Skeletal muscle tissue (tissue), 7 donors: ENCODE results near the genes CHST3, MCU and DNAJC9.

DNA sequence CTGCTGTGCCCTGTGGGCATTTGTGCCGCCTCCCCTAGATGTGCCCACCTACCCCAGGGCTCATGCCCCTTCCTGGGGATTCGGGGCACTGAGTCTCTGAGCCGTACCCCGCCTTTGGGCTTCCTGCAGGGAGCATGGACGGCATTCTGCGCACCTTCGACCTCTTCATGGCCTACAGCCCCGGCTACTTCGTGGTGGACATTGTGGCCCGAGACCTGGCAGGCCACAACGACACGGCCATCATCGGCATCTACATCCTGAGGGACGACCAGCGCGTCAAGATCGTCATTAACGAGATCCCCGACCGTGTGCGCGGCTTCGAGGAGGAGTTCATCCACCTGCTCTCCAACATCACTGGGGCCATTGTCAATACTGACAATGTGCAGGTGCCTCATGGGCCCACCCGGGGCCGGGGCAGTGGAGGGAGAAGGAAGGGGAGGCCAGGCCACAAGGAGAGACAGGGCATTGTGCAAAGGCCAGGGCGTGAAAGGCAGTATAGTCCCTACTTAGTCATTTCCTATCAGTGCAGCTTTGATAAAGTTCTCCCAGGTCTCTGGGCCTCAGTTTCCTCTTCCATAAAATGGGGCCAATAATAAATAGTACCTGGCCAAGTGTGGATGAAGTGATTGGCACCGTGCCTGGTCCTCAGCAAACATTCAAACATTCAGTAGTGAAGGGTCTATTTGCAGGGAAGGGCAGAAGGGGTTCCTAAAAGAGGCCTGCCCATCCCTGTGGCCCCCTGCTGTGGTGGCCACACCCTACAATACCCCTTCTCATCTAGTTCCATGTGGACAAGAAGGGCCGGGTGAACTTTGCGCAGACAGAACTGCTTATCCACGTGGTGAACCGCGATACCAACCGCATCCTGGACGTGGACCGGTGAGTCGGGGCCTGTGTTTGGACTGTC is 36.6 kb upstream of the VSIR start:
- PRO-cap, 3 experiments: no peak in any of the 3 experiments
- RAMPAGE, long total RNA: no peak
- RRBS, 2 experiments: 93% methylated on average over 7 of the region's 36 CpGs

DNA sequence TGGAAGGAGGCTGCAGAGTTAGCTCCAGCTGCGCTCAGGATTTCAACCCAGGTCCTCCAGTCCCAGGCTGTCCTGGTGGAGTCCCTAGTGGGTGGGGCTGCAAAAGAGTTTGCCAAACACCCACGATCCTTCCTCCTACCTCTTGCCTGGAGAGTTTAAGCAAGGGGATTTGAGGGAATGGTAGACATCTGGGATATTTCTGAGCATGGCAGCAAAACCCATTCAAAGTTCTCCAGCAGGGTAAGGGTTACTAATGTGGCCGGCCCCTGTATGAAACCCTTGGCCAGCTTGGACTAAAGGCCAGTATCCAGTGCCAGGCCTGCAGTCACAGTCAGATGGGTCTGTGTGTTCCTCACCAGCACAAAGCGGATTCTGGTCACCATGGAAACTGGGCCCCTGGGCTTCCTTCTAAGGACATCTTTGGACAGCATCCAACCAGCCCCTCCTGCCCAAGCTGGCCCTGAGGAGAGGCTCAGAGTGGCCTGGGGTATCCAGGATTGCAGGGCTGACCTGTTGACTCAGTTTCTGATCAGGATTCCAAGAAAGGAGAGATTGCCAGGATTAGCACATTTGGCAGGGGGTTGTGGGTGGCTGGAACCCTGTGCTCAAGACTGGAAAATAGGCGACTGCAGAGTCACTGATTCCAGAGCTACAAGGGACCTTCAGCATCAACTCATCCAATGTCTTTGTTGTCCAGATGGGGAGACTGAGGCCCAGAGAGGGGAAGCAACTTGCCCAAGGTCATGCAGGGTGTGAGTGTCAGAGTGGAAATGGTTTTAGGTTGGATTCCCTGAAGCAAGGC is 42.6 kb upstream of the CHST3 start:
- PRO-cap, 3 experiments: no peak in any of the 3 experiments
- RAMPAGE, long total RNA: no peak
- RRBS, 2 experiments: no CpG with 5 or more reads among the region's 5 CpGs

DNA sequence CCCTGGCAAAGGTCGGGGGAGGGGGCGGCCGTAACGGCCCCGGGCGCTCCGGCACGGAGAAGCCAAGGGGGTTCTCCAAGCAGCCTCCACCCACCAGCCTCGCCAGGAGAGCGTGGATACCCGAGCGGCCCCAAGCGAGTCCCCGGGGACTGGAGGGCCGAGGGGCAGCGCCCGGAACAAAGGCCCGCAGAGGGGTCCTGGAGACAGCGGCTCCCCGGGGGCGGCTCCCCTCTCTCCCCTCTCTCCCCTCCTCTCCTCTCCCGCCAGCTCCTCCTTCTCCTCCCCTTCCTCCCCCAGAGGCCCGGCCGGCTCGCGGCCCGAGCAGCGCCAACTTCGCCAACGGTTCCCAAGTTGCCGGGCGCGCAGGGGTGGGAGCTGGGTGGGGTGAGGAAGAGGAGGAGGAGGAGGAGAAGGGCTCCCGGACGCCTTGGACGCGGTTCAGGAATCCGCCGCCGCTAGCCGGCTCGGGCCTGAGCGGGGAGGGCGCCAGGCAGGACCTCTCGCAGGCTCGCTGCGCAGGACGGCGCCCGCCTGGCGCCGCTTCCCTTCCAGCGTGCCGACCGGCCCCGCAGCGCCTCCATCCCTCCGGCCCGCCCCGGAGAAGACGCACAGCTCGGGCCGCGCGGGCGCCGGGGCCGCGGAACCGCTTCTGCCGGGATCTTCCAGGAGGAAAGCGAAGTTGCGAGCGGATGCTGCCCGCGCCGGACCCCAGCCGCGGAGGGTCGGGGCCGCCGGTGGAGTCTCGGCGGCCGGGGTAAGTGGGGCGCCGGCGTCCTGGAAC is at the start of gene CHST3:
Gene CHST3, plus strand, starts transcription at position 455 of the 781 bp plus-strand sequence.
- PRO-cap, 3 experiments: peak in 3 of 3 experiments; most common plus-strand start position 580 of the sequence (in 2); most common minus-strand start position 199 of the sequence (in 1)
- RAMPAGE, long total RNA: no peak
- RRBS, 2 experiments: 2 to 3% methylated on average over 51 of the region's 88 CpGs

DNA sequence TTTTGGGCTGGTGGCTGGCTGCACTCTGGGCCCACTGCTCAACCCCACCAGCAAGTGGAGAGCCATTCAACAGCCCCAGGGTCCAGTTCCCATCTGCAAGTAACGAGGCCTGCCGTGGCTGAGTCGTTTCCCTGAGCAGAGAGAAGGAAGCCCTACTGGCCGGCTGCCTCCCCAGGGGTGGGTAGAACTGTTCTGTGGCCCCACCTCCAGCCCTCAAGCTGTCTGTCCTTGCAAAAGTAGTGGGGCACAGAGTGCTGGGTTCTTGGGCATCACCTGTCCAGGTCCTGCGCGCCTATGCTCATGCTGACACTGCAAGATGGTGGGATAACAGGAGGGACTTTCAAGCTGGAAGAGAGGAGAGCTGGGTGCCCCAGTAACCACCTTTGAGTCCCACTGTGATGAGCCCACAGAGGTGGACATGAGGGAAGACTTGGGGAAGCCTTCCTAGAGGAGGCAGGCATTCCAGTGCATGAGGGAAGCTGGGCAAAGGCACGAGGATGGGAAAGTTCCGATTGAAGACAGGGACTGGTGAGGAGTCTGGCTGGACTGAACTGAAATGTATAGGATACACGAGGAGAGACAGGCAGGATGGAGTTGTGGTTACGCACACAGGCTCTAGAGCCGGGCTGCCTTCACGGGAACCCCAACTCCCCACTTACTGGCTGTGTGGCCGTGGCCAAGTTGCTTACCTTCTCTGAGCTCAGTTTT is 9.3 kb downstream of the CHST3 start:
- PRO-cap, 3 experiments: no peak in any of the 3 experiments
- RAMPAGE, long total RNA: no peak
- RRBS, 2 experiments: no CpG with 5 or more reads among the region's 13 CpGs

DNA sequence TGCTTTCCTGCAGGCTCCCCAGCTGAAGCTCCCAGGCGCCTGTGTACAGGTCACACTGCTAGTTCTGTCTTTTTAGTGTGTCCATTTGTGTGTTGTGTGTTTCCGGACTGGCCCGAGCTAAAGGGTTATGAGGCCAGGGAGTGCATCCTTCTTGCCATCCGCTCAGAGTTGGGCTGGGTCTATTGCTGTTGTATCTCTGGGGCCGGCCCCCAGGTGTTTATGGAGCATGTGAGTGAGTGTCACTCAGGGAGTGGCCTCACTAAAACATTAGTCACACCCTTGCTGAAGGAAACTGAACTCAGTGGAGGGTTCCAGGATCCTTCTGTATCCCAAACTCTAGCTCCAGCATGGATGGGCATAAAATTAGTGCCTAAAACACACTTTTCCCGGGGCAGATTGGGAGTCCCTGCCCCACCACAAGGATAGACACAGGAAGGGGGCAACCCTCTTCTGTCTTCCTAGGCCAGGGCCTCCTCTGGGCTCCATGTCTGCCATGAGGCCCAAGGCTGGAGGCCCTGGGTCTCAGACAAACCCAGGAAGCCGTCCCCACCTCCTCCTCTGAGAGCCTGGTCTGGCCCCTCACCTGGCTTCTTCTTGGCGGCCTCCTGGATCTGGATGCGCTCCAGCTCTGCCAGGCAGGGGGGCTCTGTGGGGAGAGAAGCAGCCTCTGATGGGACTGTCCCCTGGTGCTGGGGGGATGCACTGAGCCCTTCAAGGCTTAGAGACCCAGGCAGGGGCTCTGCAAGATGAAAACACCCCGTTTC is 24.6 kb downstream of the SPOCK2 start:
- PRO-cap, 3 experiments: no peak in any of the 3 experiments
- RAMPAGE, long total RNA: no peak
- RRBS, 2 experiments: 94 to 97% methylated on average over 1 of the region's 10 CpGs

DNA sequence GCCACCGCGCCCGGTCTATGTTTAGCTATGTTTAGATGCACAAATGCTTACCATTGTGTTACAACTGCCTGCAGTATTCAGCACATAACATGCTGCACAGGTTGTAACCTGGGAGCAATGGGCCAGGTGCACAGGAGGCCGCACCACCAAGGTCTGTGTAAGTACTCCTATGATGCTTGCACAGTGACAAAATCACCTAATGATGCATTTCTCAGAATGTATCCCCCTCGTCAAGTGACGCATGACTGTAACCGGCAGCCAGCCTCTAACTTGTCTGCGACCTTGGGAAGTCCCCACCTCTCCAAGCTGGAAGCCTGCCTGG is 23.1 kb downstream of the SPOCK2 start:
- PRO-cap, 3 experiments: no peak in any of the 3 experiments
- RAMPAGE, long total RNA: no peak
- RRBS, 2 experiments: 5 to 6% methylated on average over 2 of the region's 8 CpGs

GRCh38 chr10:72076878-72077422 is 11.4 kb downstream of the SPOCK2 start:
- PRO-cap, 3 experiments: no peak in any of the 3 experiments
- RAMPAGE, long total RNA: no peak
- RRBS, 2 experiments: no CpG with 5 or more reads among the region's 7 CpGs

DNA sequence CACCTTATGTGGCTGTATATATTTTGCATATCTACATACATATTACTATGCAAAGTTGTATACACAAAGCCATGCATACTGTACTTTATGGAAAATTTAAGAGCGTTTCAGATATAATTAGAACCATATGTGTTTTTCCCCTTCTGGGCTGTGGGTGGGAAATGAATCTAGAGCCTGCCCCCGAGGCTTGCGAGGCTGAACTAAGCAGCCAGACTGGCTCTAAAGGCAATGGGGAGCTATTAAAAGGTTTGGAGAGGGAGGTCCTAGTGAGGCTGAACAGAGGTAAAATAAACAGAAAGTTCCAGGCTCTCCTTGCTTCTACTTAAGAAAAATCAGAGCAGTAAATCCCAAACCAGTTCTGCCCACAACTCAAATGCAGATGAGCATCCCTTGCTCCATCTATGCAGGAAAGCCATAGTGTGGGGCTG is 14.2 kb upstream of the DDIT4 start:
- PRO-cap, 3 experiments: peak in 1 of 3 experiments; most common minus-strand start position 215 of the sequence (in 1)
- RAMPAGE, long total RNA: no peak
- RRBS, 2 experiments: no CpG with 5 or more reads among the region's 3 CpGs

DNA sequence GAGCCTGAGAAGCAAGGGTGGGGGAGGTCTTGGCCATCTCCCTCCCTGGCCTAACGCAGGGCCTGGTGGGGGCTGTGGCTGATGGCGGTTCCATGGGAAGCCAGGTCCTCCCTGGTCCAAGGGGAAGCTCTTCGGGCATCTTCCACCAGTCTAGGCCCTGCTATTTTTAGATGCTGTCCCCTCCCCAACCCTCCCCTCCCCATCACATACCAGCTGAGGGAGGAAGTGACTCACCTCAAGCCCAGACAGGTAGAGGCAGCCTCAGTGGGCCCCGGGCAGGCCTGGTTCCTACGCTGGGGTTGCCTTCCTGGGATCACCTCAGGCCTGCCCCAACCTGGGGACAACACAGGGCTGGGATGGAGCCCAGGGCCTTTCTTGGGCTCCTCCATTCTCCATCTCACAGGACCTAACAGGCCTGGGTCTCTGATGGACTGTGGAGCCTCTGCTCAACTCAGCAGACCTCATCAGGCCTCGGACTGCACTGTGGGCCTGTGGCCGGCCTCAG is 32.2 kb downstream of the DNAJB12 start:
- PRO-cap, 3 experiments: no peak in any of the 3 experiments
- RAMPAGE, long total RNA: no peak
- RRBS, 2 experiments: no CpG with 5 or more reads among the region's 7 CpGs

DNA sequence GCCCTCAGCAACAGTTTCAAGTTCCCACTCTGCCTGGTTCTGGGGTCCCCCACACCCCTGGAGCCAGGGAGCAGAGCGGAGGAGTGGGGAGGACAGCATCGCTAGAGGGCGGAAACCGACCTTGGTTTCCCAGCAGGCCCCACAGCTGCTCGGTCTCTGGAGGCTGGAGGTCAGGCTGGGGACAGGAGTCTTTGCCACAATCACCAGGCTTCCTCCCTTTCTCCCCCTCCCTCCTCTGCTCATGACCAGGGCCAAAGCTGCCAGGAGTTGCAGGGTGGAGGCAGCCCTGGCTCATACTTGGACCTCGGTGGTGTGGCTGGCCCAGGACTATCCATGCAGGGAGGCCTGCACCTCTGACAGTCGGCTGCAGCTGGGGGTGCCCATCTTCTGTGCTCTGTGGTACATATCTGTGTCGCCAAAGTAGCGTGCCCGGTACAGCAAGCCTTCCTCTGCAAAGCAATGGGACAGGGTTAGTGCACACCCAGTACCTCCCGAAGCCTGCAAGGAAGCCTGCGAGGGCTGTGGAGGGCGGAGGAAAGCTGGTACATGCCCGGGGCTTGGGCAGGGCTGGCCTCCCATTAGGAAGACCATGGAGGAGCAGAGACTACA is 19.1 kb downstream of the DNAJB12 start:
- PRO-cap, 3 experiments: no peak in any of the 3 experiments
- RAMPAGE, long total RNA: no peak
- RRBS, 2 experiments: 30 to 34% methylated on average over 3 of the region's 14 CpGs

DNA sequence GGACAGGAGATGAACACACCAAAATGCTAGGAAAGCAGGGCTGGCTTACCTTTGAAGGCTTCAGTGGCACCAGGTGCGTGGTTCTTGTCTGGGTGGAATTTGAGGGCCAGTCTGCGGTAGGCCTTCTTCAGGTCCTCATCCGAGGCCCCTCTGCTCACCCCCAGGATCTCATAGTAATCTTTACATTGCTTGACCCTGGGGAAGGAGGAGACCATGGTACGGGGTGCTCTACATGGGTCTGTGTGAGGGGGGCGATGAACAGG is 11.5 kb downstream of the DNAJB12 start:
- PRO-cap, 3 experiments: no peak in any of the 3 experiments
- RAMPAGE, long total RNA: no peak
- RRBS, 2 experiments: no CpG with 5 or more reads among the region's 5 CpGs

- PRO-cap, 3 experiments: no peak in any of the 3 experiments
- RAMPAGE, long total RNA: no peak
- RRBS, 2 experiments: no CpG with 5 or more reads among the region's 4 CpGs
These were observed 9.9 kb downstream of the DNAJB12 start for GRCh38 chr10:72344954-72345170.

DNA sequence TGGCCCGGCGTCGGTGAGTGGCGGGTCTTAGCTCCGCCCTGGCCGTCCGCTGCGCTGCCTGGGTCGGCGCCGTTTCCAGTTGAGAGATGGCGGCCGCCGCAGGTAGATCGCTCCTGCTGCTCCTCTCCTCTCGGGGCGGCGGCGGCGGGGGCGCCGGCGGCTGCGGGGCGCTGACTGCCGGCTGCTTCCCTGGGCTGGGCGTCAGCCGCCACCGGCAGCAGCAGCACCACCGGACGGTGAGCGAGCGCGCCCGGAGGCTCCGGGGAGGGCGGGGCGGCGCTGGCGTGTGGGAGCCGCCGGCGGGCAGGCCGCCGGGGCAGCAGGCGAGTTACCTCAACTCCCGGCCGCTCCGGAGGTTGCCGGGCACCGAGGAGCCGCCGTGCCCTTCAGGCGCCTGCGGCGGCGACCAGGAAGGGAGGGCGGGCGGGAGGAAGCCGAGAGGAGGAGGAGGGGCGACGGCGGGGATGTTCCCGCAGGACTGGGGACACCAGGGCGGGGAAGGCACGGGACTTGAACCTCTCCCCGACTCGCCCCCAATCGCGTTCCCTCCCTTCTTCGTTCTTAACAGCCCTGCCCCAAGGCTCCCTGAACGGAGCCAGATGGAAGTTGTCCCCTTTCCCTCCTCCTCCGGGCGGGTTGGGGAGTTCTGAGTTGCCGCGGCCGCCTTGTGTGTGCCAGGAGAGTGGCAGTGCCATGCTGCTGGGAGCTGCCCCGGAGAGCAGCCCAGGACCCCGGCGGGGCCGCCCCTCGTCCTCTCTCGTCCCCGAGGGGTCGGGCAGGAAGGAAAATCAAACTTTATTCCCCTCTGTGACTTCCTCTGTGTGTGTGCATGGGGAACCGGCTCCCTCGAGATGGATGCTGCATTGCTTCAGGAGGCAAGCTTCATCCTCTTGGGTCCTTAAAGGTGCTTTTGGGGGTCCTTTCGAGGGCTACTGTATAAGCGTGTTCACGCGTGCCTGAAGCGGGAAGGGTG is at the start of gene MCU:
Gene MCU, plus strand, starts transcription at position 78 of the 973 bp plus-strand sequence.
- PRO-cap, 3 experiments: peak in 3 of 3 experiments; most common plus-strand start position 82 of the sequence (in 2); most common minus-strand start position 407 of the sequence (in 1)
- RAMPAGE, long total RNA: no peak
- RRBS, 2 experiments: 2 to 3% methylated on average over 20 of the region's 92 CpGs

DNA sequence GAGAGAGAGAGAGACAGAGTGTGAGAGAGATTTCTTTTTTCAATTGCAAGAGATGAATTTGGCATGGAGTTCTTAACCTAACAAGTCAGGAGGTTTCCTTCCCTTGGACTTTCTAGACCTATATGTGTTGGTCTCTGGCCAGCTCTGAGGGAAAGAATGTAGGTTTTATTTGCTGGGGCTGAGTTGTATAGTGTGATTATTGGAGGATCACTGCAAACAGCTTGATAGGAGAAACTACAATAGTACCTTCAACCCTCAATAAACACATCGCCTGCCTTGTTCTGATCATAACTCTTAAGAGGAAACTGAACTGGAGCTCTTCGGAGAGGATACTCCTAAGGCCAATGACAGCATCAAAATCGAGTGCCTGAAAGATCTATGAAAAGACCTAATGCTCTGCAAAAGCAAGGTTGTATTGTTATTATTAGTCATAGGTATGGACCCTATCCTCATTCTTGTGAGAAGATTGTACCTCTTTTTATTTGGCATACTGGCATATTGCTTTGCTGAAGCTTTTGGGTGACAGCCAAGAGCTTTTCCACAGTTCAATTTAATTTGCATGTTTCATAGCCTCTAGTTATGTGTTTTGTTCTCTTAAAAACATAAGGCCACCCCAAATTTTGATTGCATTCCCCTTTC is 1.4 kb downstream of the MCU start:
- PRO-cap, 3 experiments: no peak in any of the 3 experiments
- RAMPAGE, long total RNA: no peak
- RRBS, 2 experiments: no CpG with 5 or more reads among the region's 3 CpGs

- PRO-cap, 3 experiments: no peak in any of the 3 experiments
- RAMPAGE, long total RNA: no peak
- RRBS, 2 experiments: no CpG with 5 or more reads among the region's 1 CpG
These were observed 13.5 kb downstream of the P4HA1 start for GRCh38 chr10:73083257-73083541.

DNA sequence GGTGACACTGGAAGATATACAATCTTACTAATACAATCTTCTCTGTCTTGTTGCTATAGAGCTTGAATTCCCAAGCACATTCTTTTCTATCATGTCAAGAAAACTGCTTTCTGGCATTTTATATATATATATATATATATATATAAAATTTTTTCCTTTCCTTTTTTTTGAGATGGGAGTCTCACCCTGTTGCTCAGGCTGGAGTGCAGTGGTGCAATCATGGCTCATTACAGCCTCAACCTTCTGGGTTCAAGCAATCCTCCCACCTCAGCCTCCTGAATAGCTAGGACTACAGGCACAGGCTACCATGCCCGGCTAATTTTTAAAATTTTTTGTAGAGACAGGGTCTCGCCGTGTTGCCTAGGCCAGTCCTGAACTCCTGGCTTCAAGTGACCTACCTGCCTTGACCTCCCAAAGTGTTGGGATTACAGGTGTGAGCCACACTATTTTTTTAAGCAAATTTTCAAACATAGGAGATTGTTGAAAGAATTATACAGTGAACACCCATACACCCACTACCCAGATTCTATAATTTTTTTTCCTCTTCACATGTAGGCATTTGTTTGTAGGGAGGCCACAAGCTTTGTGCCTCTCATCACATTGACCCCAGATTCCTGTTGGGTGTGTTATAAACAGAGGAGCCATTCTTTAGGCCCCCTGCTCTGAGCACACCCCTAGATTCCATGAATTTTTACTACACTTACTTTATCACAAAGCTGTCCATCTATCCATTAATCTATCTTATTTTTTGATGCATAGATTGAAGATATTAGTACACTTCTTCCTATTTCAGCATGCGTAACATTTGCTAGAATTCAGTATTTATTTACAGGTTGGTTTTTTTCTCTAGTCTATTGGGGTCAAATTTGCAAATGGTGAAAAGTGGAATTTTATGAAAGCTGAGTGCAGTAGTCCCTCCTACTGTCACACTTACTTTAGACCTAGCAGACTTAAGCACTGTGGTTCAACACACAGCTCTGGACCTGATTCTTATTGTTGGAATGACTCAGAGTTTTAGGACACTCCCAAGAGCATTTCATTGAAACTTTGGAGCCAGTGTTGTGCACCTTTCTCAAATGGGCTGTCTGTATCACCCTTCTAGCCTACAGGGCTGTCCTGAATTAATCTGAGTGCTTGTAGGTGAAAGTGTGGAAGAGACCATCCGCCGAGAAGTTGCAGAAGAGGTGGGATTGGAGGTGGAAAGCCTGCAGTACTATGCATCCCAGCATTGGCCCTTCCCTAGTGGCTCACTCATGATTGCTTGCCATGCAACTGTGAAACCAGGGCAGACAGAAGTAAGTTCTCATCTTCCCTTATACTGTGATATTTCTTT is 15.7 kb downstream of the NUDT13 start:
- PRO-cap, 3 experiments: no peak in any of the 3 experiments
- RAMPAGE, long total RNA: no peak
- RRBS, 2 experiments: no CpG with 5 or more reads among the region's 6 CpGs

- PRO-cap, 3 experiments: no peak in any of the 3 experiments
- RAMPAGE, long total RNA: no peak
- RRBS, 2 experiments: no CpG with 5 or more reads among the region's 7 CpGs
These were observed 16.7 kb downstream of the DNAJC9 start for GRCh38 chr10:73229952-73231114.

DNA sequence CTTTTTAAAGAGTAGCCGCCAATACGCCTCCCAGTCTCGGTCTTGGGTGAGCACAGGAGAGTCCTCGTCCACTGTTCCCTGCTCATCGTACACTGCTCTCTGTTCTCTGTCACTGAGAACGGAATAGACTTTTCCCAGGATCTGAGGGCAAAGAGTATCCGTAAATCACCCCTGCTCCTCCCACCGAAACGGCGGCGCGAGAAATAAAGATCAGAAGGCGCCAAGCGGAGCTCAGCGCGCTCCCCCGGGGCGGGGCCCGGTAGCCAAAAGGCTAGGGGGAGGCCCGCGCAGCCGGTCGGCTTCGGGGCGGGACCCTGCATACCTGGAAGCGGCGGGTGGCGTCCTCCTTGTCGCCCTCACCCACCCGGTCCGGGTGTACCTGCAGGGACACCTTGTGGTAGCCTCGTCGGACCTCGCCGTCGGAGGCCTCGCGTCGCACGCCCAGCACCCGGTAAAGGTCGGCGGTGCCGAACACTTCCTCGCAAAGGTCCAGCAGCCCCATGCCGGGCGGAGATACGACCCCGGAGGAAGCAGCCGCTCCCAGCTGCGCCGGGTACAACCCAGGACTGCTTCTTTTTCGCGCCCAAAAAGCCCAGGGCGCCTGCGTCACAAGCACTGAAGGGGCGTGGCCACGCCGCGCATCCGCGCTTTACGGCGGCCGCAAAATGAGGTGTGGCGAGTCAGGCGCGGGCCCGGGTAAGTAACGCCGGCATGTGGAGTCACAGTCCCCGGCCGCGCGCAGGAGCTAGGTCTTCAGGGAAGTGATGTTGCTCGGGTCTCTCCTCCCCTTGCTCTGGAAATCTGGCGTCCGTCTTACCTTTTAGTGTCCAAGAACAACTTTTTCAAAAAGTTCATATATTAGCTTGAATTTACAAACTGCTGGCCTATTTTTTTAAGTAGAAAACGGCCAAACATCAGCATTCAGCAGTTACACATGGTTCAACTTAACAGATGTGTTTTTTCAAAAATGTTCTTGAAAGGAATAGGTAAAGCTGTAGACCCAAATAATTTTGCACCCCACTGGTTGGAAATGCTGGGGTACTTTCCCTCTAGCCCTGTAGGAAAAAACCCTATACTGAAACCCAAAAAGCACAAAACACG is at the start of gene DNAJC9:
Gene DNAJC9, minus strand, starts transcription at position 568 of the 1,101 bp plus-strand sequence.
- PRO-cap, 3 experiments: peak in 3 of 3 experiments; most common plus-strand start position 724 of the sequence (in 2); most common minus-strand start position 568 of the sequence (in 3)
- RAMPAGE, long total RNA: start-site peak on the minus strand centred at position 567 of the sequence, 101 bp wide, 169 and 26 reads in 2 replicates
- RRBS, 2 experiments: 1 to 2% methylated on average over 18 to 23 of the region's 80 CpGs

DNA sequence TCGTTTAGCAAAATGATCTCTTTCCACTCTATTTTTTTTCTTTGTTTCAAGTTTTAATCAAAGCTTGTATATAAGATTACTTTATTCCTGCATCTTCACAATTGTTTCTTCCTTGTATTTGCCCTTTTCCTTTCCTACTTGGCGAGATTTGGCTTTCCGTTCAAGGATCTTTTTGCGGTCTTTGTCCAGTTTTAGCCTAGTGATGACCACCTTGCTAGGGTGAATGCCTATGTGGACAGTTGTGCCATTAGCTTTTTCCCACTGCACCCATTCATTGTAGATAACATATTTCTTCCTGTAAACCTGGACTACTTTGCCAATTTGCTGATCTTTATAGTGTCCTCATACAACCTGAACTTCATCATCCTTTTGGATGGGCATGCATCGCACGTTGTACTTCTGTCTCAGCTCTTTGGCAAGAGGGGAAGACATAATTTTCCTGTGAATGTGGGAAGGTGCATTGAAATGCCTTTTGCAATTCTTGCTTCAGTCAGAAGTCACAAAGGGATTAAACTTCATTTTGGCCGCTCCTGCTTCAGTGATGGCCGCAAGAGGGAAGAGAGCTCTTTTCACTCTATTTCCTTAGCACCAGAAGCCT is 8.4 kb upstream of the ANXA7 start:
- PRO-cap, 3 experiments: no peak in any of the 3 experiments
- RAMPAGE, long total RNA: no peak
- RRBS, 2 experiments: no CpG with 5 or more reads among the region's 8 CpGs

DNA sequence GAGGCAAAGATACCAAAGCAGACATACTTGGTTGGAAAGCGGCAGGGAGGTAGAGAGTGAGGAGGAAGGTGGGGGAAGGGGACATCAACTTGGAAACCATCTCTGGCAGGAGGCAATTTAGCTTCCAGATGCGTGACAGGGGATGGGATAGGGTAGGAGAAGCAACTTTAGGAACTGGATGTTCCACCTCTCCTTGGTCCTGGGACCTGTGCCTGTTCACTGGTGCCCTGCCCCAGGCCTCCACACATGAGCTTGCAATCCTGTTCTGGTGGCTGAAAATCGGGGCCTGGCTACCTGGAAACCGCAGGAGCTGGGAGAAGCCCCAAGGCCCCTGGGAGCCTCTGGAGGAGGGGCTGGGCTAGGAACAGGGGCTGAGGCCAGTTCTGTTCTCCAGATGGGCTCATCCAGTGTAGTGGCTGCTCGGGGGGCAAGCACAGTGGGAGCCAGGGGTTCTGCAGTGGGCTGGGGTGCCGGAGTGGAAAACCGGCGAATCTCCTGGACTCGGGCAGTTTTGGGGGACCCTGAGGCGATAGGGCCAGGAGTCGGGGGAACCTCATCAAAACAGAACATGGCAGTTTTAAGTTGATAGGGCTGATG is 5.3 kb upstream of the MYOZ1 start:
- PRO-cap, 3 experiments: peak in 1 of 3 experiments; most common plus-strand start position 191 of the sequence (in 1)
- RAMPAGE, long total RNA: no peak
- RRBS, 2 experiments: no CpG with 5 or more reads among the region's 11 CpGs